Right common carotid artery plus branches (tissue), 1 donor: ENCODE data around the gene LSS.

- PRO-cap = no peak
These were observed 48.3 kb upstream of the COL18A1 start for GRCh38 chr21:45356638-45357169.

DNA sequence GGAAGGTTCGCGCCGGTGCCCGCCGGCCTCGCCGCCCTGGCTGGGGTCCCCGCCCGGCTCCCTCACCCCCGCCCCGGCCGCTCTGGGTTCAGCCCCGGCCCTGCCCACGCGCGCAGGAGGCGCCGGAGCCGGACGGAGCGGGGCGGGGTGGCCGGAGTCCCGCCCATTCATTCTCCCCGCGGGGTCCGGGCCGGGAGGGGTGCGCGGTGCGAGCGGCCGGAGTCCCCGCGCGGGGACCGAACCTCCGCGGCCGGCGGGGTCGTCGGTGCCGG is 464 bp downstream of the COL18A1 start:
- PRO-cap = bidirectional peak, plus-strand start at position 170 of the sequence, minus-strand start at position 84 of the sequence

GRCh38 chr21:45470841-45472120 is 66.3 kb downstream of the COL18A1 start:
- PRO-cap = bidirectional peak, plus-strand start at chr21:45471427, minus-strand start at chr21:45471343; bidirectional peak, plus-strand start at chr21:45471766, minus-strand start at chr21:45471643

DNA sequence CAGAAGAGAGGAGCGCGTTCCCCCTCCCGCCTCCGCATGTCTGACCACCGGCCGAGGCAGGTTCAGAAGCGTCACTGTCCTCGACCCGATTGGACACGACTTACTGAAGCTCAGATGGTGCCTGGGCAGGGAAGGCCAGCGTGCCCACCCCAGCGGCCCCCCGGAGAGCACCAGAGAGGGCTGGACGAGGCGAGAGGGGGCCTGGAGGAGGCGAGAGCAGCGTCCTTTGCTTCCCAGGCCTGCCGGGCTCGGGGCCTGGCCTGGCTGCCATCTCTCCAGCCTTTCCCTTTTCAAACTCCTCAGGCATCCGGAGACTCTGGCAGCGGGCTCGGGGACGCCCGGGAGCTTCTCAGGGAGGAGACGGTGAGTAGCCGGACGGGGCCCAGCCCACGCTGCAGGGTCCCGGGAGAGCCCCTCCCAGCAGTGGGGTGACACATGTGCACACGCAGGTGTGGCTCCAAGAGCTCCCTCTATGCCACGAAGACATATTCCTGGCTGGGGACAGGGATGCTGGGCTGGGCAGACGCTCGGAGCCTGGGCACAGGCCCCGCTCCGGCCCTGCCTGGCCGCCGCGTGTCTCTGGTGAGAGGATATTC is 67.0 kb downstream of the SLC19A1 start:
- PRO-cap = no peak

- PRO-cap = no peak
These were observed 85.6 kb upstream of the COL6A1 start for GRCh38 chr21:45895894-45896522.

DNA sequence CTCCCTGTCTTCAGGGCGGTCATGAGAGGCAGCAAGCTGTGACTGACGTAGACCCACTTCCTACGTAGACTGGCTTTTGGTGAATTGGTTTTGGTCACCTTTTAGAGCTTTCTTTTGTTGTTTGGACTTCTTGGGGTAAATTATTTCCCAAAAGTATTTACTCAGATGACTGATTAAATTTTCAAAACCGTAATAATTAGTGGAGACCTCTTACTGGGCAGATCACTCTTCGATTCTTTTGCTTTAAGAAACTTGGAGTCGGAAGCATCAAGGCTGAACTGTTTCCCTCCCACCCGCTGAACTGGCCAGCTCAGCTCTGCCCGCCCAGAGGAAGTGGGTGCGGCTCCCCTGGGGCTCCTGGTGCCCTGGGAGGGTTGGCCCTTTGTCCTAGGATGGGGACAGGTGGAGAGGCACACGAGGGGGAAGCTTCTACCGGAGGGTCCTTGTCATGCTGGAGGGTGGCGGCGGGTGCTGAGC is 64.5 kb upstream of the COL6A1 start:
- PRO-cap = no peak

DNA sequence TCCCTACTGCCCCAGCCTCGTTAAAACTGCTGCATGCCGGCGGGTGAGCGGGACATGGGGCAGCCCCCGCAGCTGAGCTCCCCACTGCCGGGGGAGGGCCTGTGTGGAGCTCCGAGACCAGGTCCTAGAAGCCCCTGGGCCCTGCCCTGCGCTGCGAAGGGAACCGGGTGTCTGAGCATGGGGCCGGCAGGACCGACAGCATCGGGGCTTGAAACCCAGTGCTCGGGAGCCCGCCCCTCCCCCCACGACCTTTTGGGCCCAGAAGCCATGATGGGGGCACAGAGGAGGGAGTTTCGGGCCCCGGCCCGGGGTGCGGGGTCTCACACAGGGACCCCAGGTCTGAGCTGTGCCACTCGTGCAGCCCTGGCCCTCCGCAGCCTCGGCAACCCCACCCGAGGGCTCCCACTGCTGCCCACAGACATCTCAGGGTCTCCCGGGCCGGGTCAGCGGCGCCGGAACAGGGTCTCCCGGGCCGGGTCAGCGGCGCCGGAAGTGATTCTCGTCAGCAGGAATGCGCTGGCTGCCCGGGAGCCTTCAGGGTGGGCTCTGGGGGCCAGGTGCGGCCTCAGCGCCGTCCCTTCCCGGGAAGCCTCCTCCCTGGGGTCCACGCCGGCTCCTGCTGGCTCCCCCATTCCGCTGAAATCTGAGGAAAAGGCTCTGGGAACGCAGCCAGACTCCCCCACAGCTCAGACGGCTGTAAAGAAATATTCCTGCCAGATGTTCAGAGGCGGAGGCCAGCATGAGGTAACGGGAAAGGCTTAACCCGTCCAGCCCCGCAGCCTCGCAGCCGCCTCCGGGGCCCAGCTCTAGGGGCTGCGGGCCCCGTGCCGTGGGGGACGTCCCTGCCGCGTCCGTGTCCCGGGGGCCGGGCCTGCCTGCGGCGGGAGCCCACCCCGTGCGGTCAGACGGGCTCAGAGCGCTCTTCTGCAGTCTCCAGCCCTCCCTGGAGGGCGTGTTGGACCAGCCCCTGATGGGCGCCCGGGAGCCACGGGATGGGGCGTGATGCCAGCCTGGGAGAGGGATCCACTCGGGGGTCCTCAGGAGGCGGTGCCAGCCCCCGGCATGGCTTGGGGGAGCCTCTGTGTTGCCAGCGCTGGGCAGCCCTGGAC is 8.8 kb upstream of the COL6A1 start:
- PRO-cap = bidirectional peak, plus-strand start at position 537 of the sequence, minus-strand start at position 494 of the sequence; bidirectional peak, plus-strand start at position 716 of the sequence, minus-strand start at position 645 of the sequence; bidirectional peak, plus-strand start at position 936 of the sequence, minus-strand start at position 957 of the sequence

DNA sequence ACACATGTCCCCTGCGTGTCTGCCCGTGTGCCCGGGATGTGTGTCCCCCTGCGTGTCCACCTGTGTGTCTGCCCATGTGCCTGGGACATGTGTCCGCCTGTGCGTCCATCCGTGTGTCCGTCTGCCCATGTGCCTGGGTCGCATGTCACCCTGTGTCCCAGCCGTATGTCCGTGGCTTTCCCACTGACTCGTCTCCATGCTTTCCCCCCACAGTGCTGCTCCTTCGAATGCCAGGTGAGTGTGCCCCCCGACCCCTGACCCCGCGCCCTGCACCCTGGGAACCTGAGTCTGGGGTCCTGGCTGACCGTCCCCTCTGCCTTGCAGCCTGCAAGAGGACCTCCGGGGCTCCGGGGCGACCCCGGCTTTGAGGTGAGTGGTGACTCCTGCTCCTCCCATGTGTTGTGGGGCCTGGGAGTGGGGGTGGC is 5.7 kb downstream of the COL6A1 start:
- PRO-cap = no peak

DNA sequence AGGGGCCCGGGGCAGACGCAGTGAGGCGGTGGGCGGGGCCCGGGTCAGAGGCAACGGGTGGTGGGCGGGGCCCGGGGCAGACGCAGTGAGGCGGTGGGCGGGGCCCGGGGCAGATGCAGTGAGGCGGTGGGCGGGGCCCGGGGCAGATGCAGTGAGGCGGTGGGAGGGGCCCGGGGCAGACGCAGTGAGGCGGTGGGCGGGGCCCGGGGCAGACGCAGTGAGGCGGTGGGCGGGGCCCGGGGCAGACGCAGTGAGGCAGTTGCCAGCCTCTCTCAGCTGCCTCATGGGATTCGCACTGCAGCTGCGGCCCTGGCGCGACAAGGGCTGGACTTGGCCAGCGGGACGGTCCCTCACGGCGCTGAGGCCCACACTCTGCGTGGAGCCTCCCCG is 24.6 kb downstream of the COL6A1 start:
- PRO-cap = no peak

DNA sequence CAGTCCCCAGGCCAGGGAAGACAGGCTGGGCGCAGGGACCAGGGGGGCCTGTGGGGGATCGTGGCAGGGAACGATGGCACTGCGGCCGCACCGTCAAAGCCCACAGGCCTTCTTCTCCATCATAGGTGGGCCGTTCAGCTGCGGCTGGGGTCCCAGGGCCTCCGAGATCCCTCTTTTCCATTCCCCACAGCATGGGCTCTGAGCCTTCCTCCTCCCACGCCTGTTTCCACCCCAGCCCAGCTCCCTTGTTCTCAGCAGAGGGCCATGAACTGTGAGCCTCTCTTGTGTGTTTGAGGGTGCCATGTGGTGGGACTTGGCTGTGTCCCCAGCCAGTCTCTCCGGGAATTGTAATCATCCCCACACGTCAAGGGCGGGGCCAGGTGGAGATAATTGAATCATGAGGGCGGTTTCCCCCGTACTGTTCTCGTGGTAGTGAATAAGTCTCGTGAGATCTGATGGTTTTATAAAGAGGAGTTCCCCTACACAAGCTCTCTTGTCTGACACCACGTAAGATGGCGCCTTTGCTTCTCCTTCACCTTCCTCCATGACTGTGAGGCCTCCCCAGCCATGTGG is 57.3 kb upstream of the COL6A2 start:
- PRO-cap = no peak

DNA sequence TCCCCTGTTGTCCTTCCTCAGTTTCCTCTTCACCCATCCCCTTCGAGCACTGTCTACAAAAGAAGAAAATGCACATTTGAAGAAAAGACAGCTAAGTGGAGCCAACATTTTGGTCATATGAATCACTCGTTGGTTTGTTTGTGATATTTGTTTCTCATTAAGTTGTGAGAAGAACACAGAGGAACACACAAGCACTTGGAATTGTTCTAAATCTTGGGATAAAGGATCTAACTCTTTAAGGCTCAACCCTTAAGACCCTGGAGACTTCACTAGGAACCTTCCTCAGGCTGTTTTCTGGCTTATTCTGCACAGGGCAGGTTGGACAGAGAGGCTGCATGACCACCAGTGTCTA is 35.4 kb upstream of the COL6A2 start:
- PRO-cap = no peak

- PRO-cap = bidirectional peak, plus-strand start at chr21:46065660, minus-strand start at chr21:46065532
These were observed 32.7 kb upstream of the COL6A2 start for GRCh38 chr21:46064930-46065961.

DNA sequence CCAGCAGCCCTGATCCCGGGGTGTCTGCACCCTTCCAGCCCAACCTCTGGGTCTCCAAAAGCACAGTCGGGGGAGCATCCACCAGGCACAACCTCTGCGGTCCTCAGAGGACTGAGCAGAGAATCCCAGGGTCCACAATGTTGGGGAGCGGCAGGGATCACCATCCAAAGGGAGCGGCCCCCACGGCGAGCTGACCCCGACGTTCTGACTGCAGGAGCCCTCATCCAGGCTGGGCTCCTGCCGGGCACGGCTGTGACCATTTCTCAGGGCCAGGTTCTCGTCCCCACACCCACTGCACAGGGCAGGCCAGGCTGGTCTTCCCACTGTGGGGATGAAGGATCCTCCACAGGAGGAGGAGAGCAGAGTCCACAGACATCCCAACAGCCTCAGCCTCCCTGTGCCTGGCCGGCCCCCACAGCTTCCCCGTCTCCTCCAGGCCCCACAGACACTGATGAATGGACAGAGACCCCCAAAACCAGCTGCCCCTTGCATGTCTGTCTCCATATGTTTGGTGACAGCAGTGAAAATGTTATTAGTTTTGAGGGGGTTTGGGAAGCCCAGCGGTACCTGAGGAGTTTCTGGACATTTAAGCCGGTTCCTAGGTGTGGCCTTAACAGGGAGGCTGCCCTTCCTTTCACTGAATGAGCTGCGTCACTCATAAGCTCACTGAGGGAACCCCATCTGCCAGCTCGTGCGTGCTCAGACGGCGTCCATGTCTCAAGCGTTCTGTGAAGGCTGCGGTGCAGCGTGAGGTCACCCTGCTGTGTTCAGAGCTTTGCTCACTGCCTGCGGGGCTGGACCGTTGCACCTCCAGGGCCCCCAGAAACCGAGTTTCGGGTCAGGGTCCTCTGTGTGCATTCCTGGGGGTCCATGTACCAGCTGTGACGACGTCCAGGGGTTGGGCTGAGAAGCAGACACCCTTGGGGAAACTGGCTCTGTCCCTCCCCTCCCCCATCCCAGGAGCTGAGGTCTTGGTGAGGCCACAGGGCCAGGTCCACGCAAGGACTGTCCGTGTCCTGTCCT is 24.9 kb downstream of the FTCD start:
- PRO-cap = no peak

DNA sequence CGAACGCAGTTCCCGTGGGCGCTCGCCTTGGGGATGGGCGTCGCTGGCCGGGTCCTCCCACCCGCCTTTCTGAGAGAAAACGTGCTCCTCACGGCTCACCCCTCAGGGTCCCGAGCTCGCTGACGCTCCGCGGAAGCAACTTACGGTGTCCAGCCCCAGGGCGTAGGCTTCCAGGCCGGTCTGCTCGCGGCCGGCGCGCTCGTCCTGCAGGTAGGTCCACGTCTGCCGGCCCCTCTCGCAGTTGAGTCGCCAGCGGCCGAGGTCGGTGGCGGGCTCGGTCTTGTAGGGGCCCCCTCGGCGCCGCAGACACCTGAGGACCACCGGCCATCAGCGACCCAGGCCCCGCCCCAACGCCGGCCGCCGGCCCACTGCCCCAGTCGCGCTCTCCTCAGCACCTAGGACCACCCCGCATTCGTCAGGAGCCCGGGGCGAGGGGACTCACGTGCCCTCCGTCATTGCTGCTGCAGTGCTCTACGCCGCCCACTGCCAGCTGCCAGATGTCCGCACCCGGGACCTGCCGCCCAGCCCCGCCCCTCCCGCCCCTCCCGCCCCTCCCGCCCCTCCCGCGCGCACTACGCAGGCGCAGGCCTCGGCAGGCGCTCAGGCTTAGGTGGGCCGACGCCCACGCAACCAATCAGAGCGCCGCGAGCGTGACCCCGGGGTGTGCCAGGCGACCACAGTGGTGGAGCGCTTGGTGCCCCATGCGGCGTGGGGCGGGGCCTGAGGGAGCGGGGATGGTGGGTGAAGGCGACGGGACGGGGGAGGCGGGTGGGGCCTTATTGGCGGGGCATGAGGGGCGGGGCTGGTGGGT is at the start of gene LSS:
LSS (minus strand) TSS at position 485 of the 811 bp plus-strand sequence.
- PRO-cap = bidirectional peak, plus-strand start at position 570 of the sequence, minus-strand start at position 370 of the sequence; bidirectional peak, plus-strand start outside the sequence, minus-strand start at position 752 of the sequence

GRCh38 chr21:46249976-46251124 is 21.8 kb upstream of the LSS start:
- PRO-cap = no peak

- PRO-cap = no peak
These were observed 39.0 kb downstream of the PCNT start for GRCh38 chr21:46362925-46363453.

DNA sequence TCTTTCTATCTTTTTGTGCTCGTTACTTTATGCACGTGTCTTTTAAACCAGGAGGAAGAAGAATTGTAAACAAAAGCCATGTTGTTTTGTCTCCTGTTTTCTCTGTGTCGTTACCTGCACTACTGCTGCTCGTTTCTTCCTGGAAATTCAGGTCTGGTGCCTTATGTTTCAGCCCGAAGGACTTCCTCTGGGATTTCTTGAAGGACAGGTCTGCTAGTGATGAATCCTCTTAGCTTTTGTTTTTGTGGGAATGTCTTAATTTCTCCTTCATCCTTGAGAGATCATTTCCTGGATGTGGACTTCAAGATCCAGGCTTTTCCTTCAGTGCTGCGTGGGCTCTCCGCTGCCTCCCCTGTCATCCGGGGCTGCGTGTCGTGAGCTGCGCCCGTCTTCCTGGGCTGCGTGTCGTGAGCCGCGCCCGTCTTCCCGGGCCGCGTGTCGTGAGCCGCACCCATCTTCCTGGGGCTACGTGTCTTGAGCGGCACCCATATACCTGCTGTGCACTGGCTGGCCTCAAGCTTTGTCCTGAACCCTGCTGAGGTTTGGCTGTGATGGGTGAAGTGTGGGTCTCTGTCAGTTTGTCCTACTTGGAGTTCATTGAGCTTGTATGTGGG is 55.0 kb downstream of the PCNT start:
- PRO-cap = no peak

DNA sequence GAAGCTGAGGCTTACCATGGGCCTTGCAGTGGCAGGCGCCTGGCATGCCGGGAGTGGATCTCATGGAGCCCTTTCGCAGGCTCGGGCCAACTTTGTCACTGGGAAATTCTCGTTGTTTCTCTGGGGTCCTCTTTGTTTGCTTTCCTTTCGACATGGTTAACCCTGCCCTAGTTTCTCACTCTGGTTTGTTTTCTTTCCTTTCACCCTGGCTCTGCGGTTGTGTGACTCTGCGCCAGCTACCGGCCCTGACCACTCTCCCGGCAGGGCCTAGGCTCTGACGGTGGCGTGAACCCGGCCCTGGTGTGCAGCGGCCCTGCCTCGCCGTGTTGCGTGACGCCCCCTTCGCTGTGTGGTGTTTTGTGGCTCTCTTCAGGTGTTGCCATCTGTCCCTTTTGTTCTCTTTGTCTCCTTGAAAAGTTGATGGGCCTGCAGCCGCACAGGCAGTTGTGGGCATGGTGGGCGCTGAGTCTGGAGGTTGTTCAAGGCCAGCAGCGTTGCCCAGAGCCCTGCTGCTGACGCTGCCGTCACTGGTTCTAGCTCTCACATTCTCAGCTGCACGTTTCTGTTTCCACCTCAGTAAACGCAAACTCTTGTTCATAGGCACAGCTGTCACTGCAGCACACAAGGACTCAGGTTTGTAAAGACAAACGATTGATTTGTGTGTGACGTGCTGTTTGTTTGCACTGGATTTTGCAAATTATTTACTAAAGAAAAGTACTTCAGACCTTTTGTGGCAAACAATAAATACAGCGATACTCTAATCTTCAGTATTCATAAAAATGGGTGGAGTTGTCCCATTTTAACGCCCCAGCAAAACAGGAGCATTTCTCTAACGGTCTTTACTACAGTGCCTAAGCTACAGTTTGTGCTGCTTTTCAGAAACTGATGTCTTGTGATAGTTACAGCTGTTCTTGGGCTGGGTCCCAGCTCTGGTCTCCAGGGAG is 64.5 kb upstream of the DIP2A start:
- PRO-cap = no peak

GRCh38 chr21:46480159-46481175 is 21.8 kb downstream of the DIP2A start:
- PRO-cap = no peak